ENCODE results near the gene ADM.

GRCh38 chr11:9692679-9693401, 29.0 kb downstream of the SWAP70 start:
- PRO-cap: no peak
- RAMPAGE, long total RNA, 5 experiments: no peak in any of the 5 experiments
- RRBS: no CpG with 5 or more reads among the region's 3 CpGs

DNA sequence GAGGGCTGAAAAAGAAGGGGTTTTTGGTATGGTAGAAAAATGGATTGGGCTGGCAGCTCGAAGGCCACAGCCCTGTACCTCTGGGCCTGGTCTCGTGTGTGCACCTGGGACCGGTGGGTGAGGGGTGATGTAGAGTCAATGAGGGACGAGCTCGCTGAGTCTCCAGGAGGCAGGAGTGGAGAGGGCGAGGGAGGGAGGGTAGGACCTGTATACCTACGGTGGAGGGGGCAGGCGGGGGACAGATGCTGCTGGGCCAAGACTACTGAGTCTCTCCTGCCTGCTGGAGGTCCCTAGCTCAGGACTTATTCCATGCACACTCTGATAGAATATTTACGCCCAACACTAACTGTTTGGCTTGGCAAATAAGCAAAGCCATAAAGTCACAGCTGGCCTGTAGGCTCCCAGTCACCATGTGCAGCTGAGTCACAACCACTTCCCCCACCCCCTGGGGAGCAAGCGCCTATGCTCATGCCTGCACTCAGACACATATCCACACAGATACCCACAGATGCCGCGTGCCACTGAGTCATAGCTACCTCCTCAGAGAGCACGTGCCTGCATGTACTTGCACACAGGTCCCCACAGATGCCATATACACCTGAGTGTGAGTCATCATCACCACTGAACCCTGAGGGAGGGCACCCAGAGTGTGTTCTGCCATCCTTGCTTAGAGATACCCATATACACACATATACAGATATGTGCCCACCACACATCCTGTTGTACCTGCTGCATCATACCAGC, 95.6 kb downstream of the SWAP70 start:
- PRO-cap: no peak
- RAMPAGE, long total RNA, 5 experiments: no peak in any of the 5 experiments
- RRBS: no CpG with 5 or more reads among the region's 13 CpGs

- PRO-cap: no peak
- RAMPAGE, long total RNA, 5 experiments: no peak in any of the 5 experiments
- RRBS: no CpG with 5 or more reads among the region's 2 CpGs
Measured at GRCh38 chr11:9858896-9859343, 195.0 kb downstream of the SWAP70 start.

DNA sequence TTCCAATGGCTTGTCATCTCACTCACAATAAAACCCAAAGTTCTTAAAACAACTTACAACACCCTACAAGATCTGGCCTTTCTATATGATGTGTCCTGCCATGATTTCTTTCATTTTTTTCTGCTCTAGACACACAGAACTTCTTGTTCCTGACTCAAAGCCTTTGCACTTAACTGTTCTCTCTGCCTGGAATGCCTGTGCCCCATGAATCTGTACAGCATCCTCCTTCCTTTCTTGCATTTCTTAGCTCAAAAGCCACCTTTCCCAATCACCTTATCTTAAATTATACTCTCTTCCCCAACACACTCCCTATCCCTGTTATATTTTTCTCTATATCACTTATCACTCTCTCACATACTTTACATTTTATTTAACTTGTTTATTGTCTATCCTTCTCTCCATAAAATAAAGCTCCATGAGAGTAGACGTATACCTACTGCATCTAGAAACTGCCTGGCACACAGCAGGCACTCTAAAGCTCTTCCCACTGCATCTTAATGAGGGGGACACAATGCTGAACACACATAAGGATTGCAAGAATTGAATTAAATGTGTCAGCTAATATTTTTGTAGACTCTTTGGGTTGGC, 305.6 kb downstream of the SWAP70 start:
- PRO-cap: no peak
- RAMPAGE, long total RNA, 5 experiments: start-site peak on the minus strand in 1 of 5 experiments, centred at position 359 of the sequence, 11 reads per replicate
- RRBS: no CpG with 5 or more reads among the region's 1 CpG

DNA sequence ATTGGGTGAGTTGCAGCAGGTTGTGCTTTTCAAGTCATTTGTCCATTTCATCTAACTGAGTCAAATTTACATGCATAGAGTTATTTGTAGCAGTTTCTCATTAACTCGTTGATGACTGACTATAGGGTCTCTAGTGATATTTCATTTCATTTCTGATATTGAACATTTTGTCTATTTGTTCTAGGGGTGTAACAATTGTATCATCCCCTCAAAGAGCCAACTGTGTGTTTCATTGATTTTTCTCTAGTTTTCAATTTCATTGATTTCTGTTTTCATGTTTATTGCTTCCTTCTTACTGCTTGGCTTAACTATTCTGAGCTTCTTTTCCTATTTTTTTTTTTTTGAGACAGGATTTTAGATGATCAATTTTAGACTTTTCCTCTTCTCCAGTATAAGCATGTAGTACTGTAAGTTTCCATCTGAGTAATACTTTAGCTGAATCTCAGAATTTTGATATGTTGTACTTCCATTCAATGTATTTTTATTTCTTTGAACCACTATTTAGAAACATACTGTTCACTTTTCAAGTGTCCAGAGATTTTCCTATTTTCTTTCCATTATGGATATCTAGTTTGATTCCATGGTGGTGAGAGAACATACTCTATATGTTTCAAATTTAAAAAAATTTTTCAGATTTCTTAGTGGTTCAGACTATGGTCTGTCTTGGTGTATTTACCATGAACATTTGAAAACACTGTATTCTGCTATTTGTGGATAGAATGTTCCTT, 155.7 kb downstream of the SBF2 start:
- PRO-cap: no peak
- RAMPAGE, long total RNA, 5 experiments: start-site peak on the minus strand in 1 of 5 experiments, centred at position 422 of the sequence, 10 reads per replicate
- RRBS: no CpG with 5 or more reads among the region's 1 CpG

GRCh38 chr11:10272063-10272540, 21.9 kb downstream of the SBF2 start:
- PRO-cap: no peak
- RAMPAGE, long total RNA, 5 experiments: start-site peak on the minus strand in 1 of 5 experiments, at chr11:10272259-10272288 at its widest, 6 reads per replicate
- RRBS: no CpG with 5 or more reads among the region's 12 CpGs

DNA sequence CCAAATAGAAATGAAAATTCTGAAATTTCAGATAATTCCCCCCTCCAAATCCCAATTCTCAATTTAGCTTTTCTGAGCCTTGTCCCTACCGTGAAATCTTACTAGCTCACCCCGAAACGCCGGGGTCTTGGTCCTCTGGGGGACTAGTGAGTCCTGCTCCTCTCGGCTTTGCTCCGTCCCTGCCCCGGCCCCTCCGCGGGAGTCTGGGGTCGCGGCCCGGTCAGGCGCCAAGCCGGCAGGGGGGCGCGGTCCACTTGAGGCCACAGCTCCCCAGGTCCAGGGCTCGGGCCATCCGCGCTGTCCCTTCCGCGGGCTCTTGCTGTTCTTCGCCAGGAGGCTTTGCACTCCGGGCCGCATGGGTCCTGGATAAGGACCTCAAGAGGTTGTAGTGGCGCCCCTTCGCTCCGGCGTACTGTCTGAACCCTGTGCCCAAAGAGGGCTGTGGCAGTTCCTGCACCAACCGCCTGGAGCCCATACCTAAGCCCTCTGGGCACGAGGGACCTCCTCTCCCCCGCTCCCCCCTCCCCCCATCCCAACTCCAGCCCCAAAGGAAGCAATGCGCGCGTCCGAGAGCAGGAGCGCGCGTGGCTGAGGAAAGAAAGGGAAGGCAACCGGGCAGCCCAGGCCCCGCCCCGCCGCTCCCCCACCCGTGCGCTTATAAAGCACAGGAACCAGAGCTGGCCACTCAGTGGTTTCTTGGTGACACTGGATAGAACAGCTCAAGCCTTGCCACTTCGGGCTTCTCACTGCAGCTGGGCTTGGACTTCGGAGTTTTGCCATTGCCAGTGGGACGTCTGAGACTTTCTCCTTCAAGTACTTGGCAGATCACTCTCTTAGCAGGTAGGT, at the start of gene ADM:
ADM (plus strand) TSS at position 684 of the 846 bp plus-strand sequence.
- PRO-cap: bidirectional peak, plus-strand start at position 688 of the sequence, minus-strand start at position 475 of the sequence
- RAMPAGE, long total RNA, 5 experiments: start-site peak on the plus strand in 3 of 5 experiments, centred at positions 686 to 704 of the sequence, 88 to 276 reads per replicate
- RRBS: 2% methylated on average over 10 of the region's 47 CpGs

DNA sequence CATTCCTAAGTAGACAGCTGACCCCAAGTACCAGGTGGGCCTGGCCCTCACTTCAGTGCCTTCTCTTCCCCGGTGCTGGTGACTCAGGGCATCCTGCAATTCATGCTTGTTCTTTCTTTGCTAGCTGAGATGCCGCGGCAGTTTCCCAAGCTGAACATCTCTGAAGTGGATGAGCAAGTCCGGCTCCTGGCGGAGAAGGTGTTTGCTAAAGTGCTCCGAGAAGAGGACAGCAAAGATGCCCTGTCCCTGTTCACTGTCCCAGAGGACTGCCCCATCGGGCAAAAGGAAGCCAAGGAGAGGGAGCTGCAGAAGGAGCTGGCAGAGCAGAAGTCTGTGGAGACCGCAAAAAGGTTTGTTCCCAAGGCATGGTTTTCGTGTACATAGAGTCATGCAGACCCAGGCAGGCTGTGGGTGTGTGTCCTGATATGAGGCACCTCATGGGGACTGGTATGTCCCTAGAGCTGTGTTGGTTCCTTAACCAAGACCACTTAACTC, 6.4 kb downstream of the AMPD3 start:
- PRO-cap: no peak
- RAMPAGE, long total RNA, 5 experiments: start-site peak on the plus strand in 2 of 5 experiments, centred at positions 129 to 220 of the sequence, 8 reads per replicate
- RRBS: 86% methylated on average over 2 of the region's 9 CpGs

- PRO-cap: no peak
- RAMPAGE, long total RNA, 5 experiments: no peak in any of the 5 experiments
- RRBS: no CpG with 5 or more reads among the region's 23 CpGs
Measured at GRCh38 chr11:10507892-10508506, 33.0 kb downstream of the RNF141 start.

- PRO-cap: no peak
- RAMPAGE, long total RNA, 5 experiments: no peak in any of the 5 experiments
- RRBS: no CpG with 5 or more reads among the region's 2 CpGs
Measured at GRCh38 chr11:10592398-10592692, 23.9 kb upstream of the LYVE1 start.

GRCh38 chr11:10625791-10626416, 57.4 kb upstream of the LYVE1 start:
- PRO-cap: no peak
- RAMPAGE, long total RNA, 5 experiments: no peak in any of the 5 experiments
- RRBS: 54% methylated on average over 6 of the region's 18 CpGs

DNA sequence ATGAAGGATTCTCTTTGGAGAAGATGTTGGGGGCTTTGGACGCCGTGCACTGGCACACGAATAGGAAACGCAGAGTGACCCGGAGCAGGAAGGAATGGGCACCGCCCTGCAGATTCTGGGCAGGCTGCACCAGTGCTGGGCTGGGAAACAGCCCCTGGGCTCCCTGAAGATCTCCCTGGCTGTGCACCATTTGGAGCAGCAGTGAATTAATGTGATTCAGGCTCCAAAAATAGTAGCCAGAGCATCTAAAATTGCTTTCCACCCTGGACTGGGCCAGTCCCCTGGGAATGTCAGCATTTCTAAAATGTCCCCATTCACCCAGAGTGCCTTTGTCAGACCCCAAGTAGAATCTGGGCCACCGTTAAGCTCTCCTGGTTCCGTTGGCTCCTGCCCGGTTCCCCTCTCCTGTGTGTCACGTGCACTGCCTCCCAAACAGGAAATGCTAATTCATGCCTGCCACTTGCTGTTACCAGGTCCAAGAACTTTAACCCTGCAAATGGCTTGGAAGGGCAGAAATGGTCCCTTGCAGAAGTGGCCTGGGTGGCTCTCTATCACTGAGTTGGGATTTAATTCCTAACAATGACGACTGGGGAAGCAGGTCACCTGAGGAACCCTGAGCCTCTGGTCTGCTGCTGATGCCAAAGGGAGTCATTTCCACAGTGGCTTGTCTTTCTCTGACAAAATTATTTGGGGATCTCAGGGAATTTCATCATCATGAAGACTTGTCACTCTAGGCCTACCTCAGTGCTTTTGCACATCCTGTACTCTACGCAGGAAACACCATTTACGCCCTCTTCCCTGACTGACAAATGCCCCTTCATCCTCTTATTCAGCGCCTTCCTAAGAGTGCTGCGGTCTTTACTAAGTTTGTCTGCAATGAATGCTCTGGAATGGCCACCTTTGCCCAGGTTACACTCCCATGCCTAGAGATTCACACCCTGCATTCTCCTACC, 18.3 kb downstream of the IRAG1 start:
- PRO-cap: no peak
- RAMPAGE, long total RNA, 5 experiments: no peak in any of the 5 experiments
- RRBS: no CpG with 5 or more reads among the region's 15 CpGs

DNA sequence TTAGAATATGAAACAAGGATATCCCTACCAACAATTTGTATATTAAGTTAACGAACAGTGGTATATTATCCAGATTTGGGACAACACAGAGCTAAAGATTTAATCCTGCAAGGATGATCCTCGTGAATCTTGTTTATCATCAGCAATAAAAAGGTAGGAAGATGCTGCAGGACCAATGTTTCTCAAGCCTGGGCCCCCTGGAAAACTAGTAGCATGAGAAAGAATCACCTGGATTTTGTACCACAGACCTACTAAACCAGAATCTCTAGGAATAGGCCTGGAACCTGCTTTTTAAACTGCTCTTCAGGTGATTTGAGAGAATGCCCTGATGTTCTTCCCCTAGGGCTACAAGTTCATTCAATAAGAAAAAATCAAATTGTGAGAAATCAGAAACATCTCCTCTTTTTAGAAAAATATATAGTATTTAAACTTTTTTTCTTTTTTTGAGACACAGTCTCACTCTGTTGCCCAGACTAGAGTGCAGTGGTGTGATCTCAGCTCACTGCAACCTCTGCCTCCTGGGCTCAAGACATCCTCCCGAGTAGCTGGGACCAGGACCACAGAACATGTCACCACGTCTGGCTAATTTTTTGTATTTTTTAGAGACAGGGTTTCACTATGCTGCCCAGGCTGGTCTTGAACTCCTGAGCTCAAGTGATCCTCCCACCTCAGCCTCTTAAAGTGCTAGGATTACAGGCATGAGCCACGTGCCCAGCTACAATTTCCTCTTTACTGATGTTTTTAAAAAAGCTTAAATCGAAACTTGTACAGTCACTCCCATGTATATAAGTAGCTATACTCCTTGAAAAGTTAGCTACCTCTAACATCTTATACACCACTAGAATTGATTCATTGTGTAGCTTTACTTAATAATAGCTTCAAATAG, 10.5 kb downstream of the EIF4G2 start:
- PRO-cap: no peak
- RAMPAGE, long total RNA, 5 experiments: no peak in any of the 5 experiments
- RRBS: no CpG with 5 or more reads among the region's 6 CpGs

DNA sequence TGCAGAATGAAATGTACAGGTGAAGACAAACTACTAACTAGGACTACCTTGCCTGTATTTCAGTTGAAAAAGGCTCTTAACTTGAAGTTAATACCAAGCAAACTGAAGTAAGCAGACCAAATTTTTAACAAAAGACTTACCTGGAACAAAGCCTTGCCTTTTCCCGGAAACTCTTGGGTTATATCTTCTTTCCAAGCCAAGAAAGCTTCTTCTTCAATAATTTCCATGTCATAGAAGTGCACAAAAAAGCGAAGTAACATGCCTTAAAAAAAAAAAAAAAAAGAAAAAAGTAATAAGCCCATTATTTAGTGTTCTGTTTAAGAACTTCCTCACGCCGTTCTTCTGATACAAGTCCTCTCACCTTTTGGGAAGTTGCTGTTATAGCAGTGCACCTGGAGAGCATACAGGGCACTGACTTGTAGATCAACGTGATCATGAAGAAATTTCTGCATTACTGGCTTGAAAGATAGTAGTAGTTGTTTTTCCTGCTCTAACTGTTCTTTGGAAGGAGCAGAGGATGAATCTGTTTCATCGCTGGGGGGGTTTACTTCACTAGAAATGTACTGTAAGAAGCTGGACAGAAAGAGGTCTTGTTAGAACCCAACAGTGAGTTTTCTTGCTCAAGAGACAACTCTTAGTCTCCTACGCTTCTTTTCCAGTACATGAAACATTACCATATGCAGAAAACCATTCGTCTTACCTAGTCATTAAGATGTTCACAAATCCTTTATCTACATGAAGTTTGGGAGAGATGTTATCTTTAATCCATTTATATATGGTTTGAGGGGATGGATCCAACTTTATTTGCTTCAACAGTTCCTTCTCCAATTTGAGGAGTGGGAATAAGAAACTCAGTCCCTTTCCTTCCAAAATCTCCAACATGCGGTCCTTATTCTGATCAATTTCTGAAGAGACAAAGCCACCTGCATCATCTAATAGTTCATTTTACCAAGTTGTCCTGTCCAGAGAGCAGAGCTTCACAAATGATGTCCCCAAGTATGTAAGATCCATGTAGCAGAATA, 9.6 kb downstream of the EIF4G2 start:
- PRO-cap: no peak
- RAMPAGE, long total RNA, 5 experiments: no peak in any of the 5 experiments
- RRBS: no CpG with 5 or more reads among the region's 9 CpGs

GRCh38 chr11:10803688-10804897, 4.6 kb downstream of the EIF4G2 start:
- PRO-cap: no peak
- RAMPAGE, long total RNA, 5 experiments: no peak in any of the 5 experiments
- RRBS: no CpG with 5 or more reads among the region's 11 CpGs

- PRO-cap: no peak
- RAMPAGE, long total RNA, 5 experiments: no peak in any of the 5 experiments
- RRBS: no CpG with 5 or more reads among the region's 5 CpGs
Measured at GRCh38 chr11:10806714-10807144, 2.0 kb downstream of the EIF4G2 start.

DNA sequence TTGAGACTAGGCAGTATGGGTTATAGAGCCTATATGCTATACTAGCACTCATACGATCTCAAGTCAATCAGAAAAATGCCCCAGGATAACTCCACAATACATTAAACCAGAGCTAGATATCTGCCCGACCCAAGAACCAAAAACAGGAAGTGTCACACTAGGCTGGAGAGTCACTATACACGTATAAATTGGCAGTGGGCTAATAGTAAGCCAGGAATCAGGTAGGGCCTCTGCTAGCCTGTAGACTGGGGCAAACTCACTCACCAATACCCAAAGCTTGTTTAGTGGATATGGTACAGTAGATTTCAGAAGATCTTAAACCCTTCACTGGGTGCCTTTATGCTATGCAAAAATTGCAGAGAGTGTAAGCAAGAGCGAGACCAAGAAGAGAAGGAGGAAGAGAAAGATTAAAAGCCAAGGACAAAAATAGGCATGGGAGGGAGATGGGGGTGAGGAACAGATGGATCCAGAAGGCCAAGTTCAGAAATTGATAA, 16.2 kb upstream of the EIF4G2 start:
- PRO-cap: no peak
- RAMPAGE, long total RNA, 5 experiments: no peak in any of the 5 experiments
- RRBS: no CpG with 5 or more reads among the region's 4 CpGs

GRCh38 chr11:10899036-10899947, 41.4 kb upstream of the ZBED5 start:
- PRO-cap: bidirectional peak, plus-strand start at chr11:10900061, minus-strand start at chr11:10899869
- RAMPAGE, long total RNA, 5 experiments: no peak in any of the 5 experiments
- RRBS: no CpG with 5 or more reads among the region's 10 CpGs

DNA sequence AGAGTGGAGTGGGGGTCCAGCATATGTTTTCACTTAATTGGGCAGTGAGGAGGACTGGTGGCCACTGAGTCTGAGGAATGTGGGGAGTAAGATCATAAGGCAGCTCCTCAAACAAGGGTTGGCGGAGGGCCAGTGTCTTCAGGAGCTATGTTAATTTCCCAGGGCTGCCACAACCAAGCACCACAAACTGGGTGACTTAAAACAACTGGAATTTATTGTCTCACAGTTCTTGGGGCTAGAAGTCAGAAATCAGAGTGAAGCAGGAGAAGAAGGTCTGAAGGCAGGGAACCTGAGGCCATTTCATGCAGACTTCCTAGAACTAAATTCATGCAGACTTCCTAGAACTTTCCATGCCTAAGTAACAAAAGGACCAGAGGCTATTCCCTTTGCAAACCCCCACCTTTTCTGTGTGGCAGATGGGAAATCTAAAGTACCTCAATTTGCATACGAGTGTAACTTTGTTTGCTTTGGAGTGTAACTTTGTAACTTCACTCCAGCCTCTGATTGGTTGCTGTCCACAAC, 50.4 kb upstream of the ZBED5 start:
- PRO-cap: no peak
- RAMPAGE, long total RNA, 5 experiments: no peak in any of the 5 experiments
- RRBS: no CpG with 5 or more reads among the region's 2 CpGs

GRCh38 chr11:10931038-10932049, 73.5 kb upstream of the ZBED5 start:
- PRO-cap: bidirectional peak, plus-strand start at chr11:10931403, minus-strand start at chr11:10931132; bidirectional peak, plus-strand start at chr11:10931823, minus-strand start at chr11:10931637
- RAMPAGE, long total RNA, 5 experiments: no peak in any of the 5 experiments
- RRBS: 1% methylated on average over 53 of the region's 70 CpGs